Right common carotid artery plus branches (tissue), 1 donor: ENCODE data around the gene SLC6A2.

DNA sequence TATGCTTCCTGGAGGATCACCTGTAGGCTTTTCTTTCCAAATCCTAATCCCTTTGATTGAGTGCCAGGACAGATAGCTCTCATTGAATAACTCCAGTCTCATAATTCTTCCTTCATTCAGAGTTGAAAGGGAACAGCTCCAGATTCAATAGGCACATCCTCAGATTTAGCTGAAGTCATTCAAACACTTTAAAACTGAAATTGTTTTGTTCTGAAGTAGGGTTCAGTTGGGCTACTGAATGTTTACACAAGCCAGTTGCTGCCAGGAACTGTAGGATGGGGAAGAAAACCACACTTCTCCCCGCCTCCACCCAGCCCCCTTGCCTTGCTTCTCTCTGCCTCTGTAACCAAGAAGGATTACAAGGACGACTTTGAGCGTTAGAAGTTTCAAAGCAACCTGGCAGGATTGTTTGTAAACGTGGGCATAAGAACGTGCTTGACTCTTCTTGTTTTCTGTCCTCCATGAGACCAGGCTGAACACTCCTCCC, 287.8 kb downstream of the FTO start:
- PRO-cap, result no peak

GRCh38 chr16:54054261-54054923, 232.2 kb downstream of the IRX3 start:
- PRO-cap, result no peak

DNA sequence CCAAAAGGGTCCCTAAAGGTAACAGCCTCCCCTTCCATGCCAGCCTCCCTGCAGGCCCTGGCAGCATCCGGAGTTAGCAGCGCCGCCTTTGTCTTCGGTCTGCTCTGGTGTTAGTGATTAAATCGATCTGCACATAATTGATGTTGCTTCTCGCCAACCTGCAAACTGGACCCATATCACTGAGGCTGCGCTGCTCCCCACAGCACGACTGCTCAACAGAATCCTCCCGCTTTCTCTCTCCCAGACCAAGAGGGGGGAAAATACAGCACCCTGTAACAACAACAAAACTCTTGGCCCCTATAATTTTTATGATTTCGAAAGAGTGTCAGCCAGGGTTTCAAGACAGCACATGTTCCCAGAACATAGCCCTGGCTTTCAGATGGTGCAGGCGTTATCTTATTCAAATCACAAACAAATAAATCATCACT, 76.0 kb downstream of the IRX3 start:
- PRO-cap, result no peak

- PRO-cap, result no peak
Measured at GRCh38 chr16:54282064-54283027, 4.2 kb downstream of the IRX3 start.

DNA sequence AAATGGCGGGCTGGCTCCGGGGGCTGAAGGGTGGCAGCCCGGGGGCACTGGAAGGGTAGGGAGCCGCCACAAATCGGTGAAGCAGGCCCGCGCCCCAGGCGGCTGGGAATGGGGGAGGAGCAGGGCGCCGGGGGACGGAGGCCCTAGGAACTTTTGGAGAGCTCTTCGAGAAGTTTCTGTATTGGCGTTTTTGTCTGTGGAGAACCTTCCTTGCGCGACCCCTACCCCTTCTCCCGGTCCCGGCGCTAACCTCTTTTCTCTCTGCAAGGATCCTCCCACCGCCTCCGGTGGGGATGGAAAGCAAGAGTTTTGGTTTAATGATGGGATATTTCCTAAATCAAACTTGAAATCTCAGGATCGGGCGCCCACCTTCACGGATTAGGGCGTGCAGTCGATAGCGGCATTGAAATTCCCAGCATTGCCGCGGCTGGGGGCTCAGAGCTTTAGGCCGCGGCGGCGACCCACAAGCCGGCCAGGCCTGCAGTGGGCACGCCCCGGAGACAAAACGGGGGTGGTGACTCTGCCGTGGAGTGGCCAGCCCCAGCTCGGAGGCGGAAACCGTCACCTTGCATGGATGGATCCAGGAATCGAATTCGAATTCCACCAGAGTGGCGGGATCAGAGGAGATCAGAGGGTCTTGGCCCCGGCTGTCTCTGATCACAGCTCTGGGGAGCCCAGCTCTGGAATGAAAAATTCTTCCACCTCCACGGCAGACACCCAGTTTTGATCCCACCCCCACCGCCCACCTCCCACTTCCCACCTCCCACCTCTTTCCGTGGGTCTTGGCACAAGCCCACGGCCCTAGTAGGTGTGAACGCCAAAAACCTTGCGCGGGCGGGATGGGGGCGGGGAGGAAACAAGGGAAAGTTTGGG, 1.0 kb upstream of the IRX3 start:
- PRO-cap, result no peak

DNA sequence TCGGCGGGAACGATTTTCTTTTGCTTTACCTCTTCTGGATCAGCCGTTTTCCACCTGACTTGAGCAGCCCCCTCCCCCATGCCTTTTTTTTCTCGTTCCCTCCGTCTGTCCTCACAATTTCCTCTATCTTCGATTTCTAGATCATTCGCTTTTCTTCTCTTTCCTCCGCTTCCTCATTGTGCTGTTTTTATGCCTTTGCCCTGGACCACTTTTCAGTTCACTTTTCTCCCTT, 4.0 kb upstream of the IRX3 start:
- PRO-cap, result no peak

- PRO-cap, result no peak
Measured at GRCh38 chr16:54291175-54291607, 4.6 kb upstream of the IRX3 start.

DNA sequence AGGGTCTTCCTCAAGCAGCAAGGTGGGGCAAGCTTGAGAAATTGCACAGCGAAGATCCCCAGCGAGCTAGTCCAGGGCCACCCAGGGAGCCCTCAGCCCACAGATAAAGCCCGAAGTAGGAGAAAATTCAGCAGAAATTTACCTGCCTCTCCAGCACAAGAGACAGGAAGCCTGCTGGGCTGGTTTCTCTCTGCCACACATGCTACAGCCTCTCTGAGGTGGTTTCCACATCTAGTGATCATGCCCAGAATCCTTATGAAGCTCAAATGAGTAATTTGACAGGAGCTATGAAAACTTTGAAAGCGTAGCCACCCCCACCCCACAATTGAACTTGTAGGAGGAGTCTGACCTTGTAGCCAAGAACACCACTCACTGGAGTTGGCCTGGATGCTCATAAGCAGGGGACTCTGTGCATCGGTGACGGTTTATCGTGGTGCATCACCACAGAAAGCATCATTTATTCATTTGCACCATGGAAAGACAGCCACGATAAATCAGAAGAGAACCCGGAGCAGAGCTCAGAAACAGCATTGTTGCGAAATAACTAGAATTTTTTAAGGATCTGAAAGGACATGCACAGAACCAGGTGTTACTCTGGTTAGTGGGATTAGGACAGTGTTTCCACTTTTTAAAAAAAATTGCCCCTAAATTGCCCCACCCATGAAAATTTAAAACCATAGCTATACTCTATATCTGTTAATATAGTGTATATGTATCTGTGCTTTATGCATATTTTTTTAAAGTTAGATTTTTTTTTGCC, 44.5 kb upstream of the IRX6 start:
- PRO-cap, result no peak

DNA sequence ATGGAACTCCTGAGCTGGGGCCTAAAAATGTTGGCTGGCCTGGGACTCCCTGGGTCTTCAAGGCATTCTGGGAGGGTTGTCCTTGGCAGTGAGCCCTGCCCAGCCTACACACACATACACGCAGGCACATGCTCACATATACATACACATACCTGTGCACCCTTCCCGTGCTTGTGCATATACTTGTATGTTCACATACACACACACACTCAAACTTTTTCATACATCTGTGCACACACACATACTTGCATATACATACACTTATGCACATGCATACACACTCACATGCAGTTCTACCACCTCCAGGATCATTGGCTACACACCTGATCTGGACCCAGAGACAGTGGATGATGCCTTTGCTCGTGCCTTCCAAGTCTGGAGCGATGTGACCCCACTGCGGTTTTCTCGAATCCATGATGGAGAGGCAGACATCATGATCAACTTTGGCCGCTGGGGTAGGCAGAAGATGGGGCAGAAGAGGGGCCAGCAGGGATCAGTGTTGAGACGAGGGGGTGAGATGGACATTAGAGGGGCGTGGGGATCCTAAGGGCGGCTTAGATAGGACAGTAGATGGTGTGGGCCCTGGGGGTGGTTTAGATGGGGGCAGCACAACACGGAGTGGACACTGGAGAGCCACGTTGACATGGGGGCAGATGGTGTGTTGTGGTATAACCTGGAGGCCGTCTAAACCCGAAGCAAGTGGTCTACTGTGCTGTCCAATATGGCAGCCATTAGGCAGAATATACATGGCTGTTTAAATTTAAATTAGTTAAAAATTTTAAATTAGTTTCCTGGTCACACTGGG, 4.9 kb downstream of the MMP2 start:
- PRO-cap, result no peak

DNA sequence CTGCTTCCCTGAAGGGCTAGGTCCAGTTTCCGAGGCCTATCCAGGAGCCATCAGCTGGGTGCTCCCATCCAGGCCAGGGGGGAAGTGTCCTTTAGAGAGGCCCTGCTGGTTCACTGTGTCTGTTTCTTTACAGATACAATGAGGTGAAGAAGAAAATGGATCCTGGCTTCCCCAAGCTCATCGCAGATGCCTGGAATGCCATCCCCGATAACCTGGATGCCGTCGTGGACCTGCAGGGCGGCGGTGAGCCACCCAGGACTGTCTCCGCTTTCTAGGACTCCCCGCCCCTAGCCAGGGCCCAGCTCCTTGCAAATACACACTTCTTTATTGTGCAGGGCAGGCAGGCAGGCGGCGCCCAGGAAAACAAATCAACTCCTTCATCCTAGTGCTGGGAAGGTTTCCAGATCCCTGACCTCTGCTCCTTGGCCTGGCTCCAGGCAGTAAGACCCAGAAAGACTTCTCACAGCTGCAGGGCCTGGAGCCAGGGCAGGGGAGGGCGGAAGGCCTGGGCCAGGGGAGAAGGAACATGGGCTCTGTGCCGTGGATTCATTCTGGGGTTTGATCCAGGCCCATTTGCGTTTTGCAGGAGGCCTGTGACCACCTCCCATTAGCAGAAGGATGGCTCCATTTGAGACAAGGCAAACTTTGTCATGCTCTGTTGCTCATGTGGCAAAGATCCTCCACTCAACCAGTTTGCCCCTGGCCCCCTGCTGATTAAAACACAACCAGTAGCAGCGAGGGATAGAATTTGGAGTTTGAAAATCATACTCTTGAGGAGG, 6.0 kb upstream of the LPCAT2 start:
- PRO-cap, result no peak

- PRO-cap, result unidirectional peak, plus-strand start at chr16:55656106
Measured at GRCh38 chr16:55655514-55656496, at the start of gene SLC6A2. TSS of gene SLC6A2 (plus strand) at chr16:55655988.

- PRO-cap, result no peak
Measured at GRCh38 chr16:56382892-56383969, 42.1 kb downstream of the AMFR start.

GRCh38 chr16:56385767-56386462, 39.4 kb downstream of the AMFR start:
- PRO-cap, result no peak

DNA sequence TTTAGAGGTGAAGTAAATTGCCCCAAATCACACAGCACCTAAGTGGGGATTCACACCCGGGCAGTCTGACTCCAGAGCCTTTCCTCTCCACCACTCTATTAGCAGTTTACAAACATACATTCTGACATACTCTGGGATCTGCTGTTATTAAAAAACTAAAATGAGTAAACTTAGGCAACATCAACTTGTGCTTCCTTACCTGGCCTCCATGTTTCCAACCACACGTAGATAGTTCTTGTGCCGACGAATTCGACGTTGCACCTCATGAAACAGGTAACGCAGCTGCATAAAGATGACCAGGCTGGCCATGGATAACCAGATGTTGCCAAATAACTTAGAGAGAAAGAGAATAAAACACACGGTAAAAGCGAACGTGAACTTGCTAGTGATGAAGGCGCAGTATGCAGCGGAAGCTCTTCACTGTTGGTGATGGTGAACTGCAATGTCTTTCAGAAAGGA, 22.5 kb downstream of the AMFR start:
- PRO-cap, result no peak

DNA sequence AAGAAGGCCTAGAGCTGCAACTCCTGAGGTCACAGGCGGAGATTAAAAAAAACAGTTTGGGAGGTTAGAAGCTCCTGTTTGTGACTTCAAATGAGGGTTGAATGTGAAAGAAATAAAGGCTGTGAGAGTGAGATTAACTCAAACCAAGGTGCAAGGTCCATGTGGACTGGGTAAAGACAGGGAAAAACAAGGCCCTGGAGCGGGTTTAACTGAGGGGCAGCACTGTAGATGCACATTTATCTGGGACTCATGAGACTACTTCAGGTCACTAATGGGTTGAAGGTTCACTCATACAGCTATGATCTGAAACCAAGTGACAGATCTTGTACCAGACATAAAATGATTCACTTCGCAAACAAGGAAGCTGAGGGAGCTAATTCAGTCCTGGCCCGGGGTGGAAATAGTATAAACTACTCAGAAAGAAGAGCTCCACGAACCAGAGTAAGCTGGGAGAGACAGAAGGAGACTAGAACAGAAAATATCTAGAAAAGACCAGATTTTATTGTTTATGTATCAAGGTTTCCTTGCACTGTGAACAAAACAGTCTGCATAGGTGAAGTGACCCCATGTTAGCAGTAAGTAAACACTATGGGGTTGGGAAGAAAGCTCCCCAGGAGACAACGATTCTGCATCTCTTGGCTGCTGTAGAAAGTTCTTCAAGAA, 16.6 kb downstream of the AMFR start:
- PRO-cap, result no peak

GRCh38 chr16:56576775-56577590, 12.1 kb downstream of the MT4 start:
- PRO-cap, result no peak

DNA sequence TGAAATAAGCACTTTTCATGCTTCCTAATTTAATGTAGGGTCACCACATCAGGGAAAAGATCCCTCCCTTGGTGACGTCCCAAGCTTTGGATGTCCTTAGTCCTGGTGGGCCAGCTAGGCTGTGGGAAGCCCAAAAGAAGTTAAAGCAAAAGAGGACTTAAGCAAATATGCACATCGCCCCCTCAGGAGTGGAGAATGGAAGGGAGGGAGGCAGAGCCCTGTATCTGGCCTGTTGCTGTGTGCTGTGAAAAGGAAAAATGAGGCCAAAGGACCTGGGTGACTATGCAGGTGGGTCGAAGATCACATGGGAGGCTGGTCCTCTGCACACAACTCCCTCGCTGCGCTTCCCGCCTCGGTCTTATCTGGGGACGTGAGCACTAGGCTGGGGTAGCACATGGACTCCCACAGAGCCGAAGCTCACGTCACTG, 4.4 kb downstream of the MT1A start:
- PRO-cap, result no peak

- PRO-cap, result no peak
Measured at GRCh38 chr16:56917902-56918576, 13.9 kb upstream of the HERPUD1 start.

GRCh38 chr16:56934970-56935739, 3.2 kb downstream of the HERPUD1 start:
- PRO-cap, result no peak

DNA sequence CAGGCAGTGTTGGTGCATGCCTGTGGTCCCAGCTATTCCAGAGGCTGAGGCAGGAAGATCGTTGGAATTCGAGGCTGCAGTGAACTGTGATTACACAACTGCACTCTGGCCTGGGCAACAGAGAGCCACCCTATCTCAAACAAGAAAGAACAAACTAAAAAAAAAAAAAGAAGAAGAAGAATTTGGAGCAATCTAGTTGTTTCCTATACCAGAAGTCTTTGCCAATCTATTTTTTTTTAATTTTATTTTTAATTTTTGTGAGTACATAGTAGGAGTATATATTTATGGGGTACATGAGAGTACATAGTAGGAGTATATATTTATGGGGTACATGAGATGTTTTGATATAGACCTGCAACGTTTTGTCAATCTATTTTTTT, 6.1 kb downstream of the CETP start:
- PRO-cap, result no peak